Occipital lobe (tissue), 2 donors: ENCODE data around the gene KAZN.

DNA sequence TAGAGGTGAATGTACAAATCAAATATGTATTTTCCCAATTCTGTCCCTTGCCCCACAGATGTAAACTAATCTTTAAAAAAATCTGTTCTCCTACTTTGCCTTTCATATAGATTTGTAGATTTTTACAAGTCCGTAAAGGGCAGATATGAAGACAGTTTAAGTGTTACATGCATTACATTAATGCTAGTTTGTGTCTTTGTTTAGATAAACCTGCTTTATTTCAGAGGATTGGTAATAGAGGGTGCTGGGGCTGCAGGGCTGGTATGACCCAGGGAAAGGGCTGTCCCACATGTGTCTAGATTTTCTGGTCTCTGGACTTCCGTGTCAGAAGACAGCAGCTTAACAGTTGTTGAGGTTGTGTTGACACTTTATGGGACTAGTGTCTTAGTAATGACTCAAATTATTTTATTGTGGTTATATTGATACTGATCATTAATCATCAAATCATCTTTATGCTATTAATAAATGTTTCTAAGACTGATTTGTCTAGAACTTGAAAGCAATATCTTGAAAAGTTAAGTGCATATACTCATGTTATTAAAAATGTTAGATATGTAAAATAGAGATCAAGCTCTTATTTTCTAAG is 10.1 kb downstream of the PRDM2 start:
- RAMPAGE, long total RNA = no peak

DNA sequence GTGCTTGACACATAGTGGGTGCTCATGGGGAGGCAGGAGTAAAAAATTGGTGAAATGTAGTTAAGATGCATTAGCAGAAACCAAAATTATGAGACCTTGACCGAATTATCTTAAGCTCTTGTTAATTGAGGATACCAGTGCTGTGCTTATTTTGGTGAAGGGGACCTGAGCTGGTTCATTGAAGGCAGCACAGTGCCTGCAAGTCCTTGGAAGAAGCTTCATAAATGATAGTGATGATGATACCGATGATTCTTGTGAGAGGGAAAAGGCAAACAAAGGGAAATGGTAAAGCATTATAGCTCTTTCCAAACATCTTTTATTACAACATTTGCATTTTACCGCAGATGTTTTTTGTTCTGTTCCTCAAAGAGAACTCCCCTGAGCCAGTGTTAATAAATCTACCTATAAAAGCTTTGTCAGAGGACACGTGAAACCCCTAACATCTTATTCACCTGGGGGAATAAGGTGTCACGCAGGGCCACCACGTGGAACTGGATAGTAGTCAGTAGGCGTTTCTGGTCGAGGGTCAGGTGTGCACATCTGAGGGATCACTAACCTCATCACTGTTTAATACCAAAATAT is 13.4 kb downstream of the PRDM2 start:
- RAMPAGE, long total RNA = no peak

GRCh38 chr1:13726642-13727099 is 26.7 kb downstream of the PRDM2 start:
- RAMPAGE, long total RNA = no peak

GRCh38 chr1:13761329-13761832 is 61.4 kb downstream of the PRDM2 start:
- RAMPAGE, long total RNA = no peak

- RAMPAGE, long total RNA = no peak
These were observed 192.7 kb downstream of the PRDM2 start for GRCh38 chr1:13892524-13893344.

DNA sequence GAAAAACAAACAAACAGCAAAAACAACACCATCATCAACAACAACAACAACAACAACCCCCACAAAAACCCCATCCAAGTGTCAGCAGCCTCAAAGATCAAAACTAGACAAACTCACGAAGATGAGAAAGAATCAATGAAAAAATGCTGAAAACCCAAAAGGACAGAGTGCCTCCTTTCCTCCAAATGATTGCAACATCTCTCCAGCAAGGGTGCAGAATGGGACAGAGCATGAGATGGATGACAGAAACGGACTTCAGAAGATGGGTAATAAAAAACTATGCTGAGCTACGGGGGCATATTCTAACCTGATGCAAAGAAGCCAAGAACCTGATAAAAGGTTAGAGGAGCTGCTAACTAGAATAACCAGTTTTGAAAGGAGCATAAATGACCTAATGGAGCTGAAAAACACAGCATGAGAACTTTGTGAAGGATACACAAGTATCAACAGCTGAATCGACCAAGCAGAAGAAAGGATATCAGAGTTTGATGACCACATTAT is 297.2 kb downstream of the PRDM2 start:
- RAMPAGE, long total RNA = no peak

DNA sequence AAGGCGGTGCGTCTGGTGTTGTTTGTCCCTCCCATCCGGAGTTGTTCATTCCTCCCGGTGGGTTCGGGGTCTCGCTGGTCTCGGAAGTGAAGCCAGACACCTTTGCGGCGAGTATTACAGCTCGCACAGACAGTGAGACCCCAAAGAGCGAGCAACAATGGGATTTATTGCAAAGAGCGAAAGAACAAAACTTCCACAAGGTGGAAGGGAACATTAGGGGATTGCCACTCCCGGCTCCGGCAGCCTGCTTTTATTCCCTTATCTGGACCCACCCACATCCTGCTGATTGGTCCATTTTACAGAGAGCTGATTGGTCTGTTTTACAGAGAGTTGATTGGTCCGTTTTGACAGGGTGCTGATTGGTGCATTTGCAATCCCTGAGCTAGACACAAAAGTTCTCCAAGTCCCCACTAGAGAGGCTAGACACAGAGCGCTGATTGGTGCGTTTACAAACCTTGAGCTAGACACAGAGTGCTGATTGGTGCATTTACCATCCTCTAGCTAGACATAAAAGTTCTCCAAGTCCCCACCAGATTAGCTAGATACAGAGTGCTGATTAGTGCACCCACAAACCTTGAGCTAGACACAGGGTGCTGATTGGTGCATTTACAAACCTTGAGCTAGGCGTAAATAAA is 178.6 kb upstream of the KAZN start:
- RAMPAGE, long total RNA = no peak

GRCh38 chr1:14553972-14554282 is 44.6 kb upstream of the KAZN start:
- RAMPAGE, long total RNA = no peak

GRCh38 chr1:14598568-14599917 is at the start of gene KAZN:
TSS of gene KAZN (plus strand) at chr1:14598685.
- RAMPAGE, long total RNA = no peak

DNA sequence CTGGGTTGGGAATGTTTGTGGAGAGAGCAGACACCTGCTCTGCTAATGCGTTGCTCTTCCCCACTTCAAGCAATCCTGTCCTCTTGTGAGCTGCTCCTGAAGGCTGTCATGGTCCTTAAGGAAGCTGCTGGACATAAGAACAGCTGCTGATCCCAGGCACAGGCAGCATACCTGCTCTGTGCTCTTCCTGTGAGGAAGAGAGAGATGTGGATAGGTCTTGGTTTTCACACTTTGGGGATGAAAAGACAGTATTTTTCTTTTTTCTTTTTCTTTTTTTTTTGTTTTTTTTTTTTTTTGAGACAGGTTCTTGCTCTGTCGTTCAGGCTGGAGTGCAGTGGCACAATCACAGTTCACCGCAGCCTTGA is 116.0 kb downstream of the KAZN start:
- RAMPAGE, long total RNA = no peak

DNA sequence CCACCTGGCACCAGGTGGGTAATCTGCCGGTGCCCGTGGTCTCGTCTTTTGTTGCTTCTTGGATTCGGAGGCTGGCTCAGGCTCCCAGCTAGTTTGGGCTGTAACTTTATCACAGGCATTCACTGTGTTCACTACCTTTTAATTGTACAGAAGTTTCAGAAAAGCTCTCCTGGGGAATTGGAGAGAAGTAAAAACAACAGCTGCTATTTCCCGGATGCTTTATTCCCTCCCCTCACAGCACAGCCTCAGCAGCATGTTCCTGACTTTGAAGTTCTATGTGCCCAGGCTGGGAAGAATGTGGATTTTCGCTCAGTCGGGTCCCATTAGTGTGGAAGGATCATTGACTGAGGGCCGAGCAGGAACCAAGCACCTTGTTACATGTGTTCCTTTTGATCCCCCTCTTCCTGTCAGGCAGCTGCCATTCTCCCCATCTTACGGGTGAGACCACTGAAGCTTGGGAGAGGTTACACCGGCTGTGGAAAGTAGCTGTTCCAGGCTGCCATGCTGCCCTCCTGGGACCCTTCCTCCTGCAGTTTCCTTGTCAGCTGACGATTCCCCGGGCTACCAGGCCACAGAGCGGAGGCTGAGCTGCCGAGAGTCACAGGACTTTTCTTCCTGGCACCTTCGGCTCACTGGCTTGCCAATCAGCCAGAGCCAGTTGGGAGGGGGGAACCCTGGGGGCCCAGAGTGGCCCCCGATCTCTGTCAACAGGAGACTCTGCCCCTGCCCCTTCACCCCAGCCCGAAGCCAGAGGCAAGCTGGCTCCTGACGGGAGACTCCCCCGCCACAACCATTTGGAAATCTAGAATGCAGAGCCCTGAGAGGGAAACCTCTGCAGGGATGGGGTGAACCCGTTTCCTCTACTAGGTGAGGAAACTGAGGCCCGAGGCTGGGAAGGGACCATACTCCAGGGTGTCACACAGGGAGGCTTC is 223.1 kb upstream of the TMEM51 start:
- RAMPAGE, long total RNA = no peak

GRCh38 chr1:14939848-14940392 is 213.6 kb upstream of the TMEM51 start:
- RAMPAGE, long total RNA = no peak

DNA sequence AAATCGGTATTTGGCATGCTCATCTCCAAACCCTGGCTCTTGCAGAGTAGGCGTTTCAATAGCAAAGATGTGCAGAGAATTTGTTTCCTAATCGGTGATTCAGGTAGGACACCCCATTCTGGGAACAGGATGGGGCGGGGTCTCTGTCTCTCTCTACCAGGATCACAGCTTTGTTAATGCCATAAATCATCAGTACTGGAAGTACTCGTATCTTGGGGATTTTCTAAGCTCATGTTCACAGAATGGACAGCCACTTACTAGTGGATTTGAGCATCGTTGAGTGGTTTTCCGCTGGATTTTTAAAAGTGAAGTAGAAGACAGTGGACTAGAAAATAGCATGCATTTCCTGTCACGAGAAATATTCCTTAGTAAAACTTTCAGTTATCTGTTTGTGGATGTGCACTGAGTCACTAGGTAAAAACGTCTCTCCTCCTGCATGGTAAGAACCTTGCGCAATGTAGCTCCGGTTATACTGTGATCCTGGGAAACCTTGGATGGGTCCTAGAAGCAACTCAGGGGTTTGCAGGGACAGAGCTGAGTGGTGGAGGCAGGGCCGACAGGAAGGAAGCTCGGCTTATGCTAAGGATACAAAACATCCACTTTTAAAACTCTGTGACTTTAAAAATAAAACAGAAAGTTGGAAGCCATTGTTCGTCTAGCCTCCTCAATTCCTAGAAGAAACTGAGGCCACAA is 5.2 kb downstream of the TMEM51 start:
- RAMPAGE, long total RNA = no peak

- RAMPAGE, long total RNA = no peak
These were observed 30.6 kb downstream of the TMEM51 start for GRCh38 chr1:15184248-15184535.

DNA sequence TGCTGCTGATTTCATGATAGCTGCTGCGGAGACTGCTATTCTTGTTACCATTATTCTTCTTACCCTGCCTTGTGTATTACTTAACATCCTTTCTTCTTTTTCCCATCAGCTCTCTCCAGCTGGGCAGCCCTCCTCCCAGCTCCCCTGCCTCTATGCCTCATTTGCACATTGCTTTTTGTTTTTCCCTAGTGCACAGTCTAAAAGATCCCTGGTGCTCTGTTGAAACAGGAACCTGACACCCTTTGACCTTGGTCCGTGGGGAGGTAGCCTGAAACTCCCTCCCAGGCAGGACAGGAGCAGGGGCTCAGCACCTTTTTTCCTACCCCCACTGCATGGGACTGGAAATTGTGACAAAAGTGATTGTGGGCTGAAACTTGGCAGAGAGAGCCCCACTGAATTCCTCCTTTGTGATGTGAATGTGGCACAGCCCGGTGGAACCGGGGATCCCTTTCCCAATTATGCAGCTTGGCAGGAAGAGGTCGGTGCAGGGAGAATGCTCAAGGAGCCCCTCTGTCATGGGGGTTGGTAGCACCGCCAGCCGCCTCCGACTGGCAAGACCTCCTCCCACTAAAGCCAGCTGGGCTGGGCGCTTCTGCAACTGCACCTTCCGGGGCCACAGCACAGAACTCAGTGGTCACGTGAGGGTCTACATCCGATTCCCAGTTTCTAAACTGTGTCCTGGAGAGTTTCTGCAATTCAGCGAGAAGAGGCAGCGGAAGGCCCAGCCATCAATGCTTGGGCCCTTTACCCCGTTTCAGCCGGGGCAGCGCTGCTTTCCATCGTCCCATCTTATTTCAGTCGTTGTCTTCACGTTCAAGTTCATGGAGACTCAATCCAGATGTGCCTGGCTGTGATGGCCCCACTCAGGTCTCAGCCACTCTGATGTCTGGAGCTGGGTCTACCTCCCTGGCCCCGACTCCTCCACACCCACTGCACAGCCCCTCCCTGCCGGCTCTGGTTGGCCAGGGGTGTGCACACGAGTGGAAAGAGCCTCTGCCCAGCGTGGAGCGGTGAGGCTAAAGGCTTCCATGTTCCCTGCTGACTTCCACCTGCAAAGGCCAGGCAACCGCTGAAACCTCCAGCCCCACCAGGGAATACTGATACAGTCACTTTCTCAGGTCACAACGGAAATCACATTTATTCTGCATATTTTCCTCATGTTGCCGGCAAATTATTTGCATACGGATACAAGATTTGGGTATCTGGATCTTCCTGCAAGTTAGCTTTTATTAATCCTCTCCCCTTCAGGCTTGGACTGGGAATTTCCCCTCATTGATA is 39.9 kb upstream of the FHAD1 start:
- RAMPAGE, long total RNA = no peak

- RAMPAGE, long total RNA = no peak
These were observed 13.7 kb downstream of the FHAD1 start for GRCh38 chr1:15260623-15261228.

GRCh38 chr1:15336792-15337602 is 72.7 kb upstream of the EFHD2 start:
- RAMPAGE, long total RNA = no peak

DNA sequence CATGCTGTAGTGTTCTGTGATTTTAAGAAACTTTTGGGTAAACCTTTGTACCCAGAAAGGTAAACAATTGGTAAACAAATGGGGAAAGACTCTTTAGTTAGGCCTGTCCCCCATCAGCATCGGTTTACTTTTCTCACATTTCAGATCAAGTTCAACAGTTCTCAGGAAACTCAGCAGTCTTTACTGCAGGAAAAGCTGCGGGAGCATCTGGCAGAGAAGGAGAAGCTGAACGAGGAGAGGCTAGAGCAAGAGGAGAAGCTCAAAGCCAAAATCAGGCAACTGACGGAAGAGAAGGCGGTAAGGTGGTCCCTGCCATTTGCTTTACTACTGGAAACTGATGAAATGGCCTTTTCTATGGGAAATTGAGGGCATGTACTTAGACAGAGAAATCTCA is 68.1 kb upstream of the EFHD2 start:
- RAMPAGE, long total RNA = no peak

- RAMPAGE, long total RNA = no peak
These were observed 1.8 kb upstream of the EFHD2 start for GRCh38 chr1:15407962-15408250.

GRCh38 chr1:15651302-15652208 is 8.0 kb upstream of the RSC1A1 start:
- RAMPAGE, long total RNA = no peak